HT-29 (cell line): ENCODE results near the gene LCMT1.

DNA sequence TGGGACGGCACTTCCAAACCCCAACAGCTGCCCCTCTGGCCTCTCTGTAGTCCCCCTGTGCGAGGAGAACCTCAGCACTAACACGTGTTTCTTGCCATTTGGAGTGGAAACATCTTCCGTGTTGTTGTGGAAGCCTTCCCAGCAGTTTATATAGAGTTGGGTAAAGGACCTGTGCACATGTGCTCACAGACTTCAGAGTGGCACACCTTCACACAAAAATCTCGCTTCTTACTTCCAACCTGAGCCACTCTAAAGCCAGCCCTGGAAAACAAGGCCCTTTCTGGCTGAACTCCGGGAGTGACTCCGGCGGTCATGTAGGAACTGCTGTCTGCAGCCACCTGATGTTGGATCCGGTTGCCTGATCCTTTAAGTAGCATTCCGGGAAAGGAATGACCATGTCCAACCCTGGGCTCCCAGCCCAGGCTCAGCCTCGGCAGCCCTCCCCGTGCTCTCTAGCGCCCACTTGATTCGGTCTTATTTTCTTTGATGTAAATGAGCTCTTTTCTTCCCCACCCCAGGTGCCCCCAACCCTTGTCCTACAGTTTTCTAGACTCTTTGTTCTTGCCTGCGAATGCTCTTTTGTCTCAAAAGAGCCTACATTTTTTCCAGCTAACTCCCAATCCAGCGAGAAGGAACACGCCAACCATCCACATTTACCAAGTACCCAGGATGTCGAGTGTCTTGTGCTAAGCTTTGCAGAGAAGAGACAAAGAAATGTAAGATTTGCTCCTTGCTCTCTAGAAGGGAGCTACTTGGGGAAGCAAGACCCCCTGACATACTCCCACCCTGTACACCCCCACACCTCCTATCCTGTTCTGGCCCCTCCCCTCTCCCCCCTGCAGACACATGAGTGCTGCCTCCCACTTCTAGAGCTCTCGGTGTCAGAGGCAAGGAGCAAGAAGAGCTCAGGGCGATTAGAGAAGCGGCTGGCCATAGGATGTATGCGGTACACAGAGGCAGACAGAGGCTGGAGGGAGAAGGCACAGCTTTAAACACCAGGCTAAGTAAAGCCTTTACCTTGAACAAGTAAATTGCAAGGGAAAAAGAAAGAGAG, 53.9 kb downstream of the COG7 start:
- RAMPAGE, long total RNA = no peak

DNA sequence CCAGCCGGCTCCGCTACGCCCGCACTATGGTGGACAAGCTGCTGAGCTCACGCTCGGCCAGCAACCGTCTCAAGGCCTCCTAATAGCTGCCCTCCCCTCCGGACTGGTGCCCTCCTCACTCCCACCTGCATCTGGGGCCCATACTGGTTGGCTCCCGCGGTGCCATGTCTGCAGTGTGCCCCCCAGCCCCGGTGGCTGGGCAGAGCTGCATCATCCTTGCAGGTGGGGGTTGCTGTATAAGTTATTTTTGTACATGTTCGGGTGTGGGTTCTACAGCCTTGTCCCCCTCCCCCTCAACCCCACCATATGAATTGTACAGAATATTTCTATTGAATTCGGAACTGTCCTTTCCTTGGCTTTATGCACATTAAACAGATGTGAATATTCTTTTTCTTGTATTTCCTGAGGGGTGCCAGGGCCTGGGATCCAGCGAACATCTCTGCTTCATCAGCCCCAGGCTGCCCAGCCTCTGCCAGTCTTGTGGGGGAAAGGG, 11.3 kb downstream of the PLK1 start:
- RAMPAGE, long total RNA = no peak

GRCh38 chr16:23758221-23758432, 3.3 kb downstream of the CHP2 start:
- RAMPAGE, long total RNA = no peak

DNA sequence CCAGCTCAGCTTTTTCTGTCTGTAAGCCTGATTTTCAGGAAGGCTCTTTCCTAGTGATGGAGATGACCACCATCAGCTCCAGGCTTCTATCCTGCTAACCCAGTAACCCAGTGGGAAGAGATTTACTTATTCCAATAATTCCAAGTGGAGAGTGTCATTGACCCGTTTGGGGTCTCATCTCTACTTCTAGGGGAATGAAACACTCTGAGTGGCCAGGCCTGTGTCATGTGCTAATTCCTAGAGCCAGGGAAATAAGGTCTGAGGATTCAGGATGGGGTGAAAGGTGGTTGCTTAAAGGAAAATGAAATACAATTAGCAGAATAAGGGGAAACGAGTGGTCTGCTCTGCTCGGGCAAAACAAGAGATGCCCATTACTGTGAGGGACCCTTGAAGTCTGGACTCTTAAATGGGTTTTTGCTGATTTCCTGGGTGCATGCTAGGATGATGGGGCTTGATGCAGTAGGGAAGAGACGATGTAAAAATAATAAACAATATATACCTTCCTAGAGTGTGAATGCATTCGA, 3.7 kb downstream of the CHP2 start:
- RAMPAGE, long total RNA = no peak

DNA sequence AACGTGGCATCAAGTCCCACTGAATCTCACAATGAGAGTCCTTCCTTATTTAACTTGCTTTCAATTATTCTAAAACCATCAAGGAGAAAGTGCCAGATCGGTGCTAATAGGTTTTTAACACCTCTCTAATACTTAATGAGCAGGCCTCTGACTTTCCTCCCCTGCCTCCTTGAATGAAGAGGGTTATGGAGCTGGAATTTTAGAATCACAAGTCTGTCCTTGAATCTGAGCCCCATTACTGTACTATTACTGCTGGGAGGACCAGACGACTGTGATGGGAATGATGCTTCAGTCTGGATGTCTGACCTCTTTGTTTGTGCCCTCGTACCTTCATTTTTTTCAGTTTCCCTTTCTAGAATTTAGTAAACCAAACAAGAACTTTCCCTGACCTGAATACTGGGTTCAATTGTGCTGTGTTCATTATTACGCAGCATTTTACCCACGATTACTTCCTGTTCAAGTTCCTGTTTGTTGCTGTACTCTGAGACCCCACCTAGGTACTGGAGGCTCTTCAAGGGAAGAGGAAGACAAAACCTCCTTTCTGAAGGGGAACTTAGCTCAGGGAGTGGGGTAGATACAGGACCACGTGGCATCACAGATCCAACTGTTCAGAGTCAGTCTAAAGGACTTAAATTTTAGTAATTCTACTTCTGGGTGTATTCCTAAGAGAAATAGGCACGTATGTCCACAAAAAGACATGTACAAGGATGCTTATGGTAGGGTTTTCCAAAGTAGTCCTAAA, 9.3 kb upstream of the PRKCB start:
- RAMPAGE, long total RNA = no peak

DNA sequence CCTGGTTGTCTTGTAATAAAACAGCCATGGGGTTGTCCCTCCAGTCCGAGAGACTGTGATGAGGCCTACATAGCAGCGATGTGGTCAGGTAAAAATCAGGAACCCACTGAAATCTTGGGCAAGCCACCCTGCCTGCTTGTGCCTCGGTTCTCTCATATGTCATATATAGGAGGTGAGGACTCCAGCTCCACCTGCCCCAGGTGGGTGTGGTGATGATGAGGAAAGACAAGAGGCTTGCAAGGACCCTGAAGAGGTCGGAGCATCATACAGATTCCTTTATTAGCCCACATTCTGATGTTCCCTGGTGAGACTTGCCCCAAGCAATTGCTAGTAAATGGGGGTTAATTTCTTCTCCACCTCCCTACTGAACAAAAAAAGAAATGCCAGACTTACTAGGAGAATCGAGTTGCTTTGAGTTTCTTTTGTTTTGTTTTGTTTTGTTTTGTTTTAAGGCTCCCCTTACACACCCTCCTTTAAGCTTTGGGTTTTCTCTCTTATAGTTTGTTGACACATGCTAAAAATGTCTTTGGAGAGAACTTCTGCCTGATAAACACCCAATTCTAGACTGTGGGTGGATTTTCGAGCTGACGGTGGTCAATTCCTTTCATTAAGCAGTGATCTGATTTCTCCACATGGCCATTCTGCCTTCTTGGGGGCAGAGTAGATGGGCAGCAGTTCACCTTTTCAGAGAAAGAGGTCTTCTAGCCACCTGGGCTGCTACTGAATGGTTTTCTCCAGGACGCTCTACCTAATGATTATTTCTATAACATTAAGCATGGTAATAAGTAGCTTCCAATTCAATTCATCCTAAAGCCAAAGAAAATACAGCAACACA, 37.1 kb upstream of the CACNG3 start:
- RAMPAGE, long total RNA = no peak

DNA sequence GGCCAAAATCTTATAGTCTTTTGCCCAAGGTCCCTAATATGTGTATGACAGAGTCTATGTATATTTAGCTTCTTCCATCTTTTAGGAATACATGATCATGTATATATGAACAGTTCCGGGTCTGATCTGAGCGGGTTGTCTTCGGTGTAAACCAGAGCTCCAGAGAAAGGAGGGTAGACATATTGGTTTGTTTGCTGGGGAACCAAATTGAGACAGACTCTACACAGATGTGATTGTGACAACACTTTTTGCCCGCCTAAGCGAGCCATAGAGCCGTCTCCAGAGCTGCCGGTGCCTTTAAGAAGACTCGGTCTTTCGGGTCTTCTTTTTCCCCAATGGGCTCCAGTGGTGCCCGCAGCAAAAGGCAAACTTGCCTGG, 836 bp upstream of the CACNG3 start:
- RAMPAGE, long total RNA = no peak

- RAMPAGE, long total RNA = no peak
These were observed 30.1 kb downstream of the RBBP6 start for GRCh38 chr16:24569113-24570177.

DNA sequence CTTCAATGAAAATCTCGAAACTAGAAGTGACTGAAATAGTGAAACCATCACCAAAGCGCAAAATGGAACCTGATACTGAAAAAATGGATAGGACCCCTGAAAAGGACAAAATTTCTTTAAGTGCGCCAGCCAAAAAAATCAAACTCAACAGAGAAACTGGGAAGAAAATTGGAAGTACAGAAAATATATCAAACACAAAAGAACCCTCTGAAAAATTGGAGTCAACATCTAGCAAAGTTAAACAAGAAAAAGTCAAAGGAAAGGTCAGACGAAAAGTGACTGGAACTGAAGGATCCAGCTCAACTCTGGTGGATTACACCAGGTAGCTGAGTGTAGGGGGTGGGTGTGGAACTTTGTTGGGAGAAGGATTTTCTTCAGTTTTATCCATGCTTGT, 30.8 kb downstream of the RBBP6 start:
- RAMPAGE, long total RNA = no peak

DNA sequence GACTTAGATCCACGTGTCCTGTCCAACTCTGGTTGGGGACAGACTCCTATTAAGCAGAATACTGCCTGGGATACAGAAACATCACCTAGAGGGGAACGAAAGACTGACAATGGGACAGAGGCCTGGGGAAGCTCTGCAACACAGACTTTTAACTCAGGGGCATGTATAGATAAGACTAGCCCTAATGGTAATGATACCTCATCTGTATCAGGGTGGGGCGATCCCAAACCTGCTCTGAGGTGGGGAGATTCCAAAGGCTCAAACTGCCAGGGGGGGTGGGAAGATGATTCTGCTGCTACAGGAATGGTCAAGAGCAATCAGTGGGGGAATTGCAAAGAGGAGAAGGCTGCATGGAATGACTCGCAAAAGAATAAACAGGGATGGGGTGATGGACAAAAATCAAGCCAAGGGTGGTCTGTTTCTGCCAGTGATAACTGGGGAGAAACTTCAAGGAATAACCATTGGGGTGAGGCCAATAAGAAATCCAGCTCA, 54.9 kb upstream of the SLC5A11 start:
- RAMPAGE, long total RNA = no peak

GRCh38 chr16:24802129-24803112, 43.3 kb upstream of the SLC5A11 start:
- RAMPAGE, long total RNA = no peak

DNA sequence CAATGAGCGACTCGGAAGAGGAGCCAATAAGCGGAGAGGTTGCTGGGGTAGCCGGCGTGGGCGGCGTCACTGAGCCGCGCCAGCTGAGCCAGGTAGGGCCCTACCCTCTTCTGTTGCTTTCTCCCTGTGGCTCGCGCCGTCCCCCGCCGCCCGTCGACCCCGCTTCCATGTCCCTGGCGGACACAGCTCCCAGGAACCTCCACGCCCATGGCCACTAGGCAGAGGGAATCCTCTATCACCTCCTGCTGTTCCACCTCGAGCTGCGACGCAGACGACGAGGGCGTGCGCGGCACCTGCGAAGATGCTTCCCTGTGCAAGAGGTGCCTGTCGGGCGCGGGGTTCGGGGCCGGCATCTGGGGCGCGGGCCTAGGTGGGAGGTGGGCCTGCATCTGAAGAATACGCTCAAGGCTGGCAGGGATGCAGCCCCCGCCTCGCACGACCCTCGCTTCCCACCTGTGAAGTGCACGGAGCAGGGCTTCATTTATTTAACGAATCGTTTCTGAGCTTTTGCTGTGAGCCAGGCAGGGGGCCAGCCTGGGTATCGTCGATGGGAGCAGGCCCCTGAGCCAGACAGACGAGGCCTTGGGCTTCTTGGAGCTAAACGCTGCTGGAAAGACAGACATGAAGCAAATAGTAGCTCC, at the start of gene LCMT1:
Gene LCMT1 (plus strand): TSS at position 66 of the 641 bp plus-strand sequence.
- RAMPAGE, long total RNA = start-site peak on the plus strand centred at position 79 of the sequence, 69 bp wide, 33 and 32 reads in 2 replicates

DNA sequence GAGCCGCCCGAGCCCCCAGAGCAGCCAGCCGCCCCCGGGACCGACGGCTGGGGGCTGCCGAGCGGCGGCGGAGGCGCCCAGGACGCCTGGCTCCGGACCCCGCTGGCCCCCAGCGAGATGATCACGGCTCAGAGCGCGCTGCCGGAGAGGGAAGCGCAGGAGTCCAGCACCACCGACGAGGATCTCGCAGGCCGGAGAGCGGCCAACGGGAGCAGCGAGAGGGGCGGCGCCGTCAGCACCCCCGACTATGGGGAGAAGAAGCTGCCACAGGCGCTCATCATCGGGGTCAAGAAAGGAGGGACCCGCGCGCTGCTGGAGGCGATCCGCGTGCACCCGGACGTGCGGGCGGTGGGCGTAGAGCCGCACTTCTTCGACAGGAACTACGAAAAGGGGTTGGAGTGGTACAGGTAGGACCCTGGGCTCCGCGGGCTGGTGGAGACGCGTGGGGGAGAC, 1.0 kb downstream of the HS3ST4 start:
- RAMPAGE, long total RNA = no peak

- RAMPAGE, long total RNA = no peak
These were observed 25.5 kb downstream of the NSMCE1 start for GRCh38 chr16:27242802-27243748.

- RAMPAGE, long total RNA = no peak
These were observed 3.1 kb upstream of the NSMCE1 start for GRCh38 chr16:27271722-27272048.

GRCh38 chr16:27285800-27286798, 17.5 kb upstream of the NSMCE1 start:
- RAMPAGE, long total RNA = no peak

DNA sequence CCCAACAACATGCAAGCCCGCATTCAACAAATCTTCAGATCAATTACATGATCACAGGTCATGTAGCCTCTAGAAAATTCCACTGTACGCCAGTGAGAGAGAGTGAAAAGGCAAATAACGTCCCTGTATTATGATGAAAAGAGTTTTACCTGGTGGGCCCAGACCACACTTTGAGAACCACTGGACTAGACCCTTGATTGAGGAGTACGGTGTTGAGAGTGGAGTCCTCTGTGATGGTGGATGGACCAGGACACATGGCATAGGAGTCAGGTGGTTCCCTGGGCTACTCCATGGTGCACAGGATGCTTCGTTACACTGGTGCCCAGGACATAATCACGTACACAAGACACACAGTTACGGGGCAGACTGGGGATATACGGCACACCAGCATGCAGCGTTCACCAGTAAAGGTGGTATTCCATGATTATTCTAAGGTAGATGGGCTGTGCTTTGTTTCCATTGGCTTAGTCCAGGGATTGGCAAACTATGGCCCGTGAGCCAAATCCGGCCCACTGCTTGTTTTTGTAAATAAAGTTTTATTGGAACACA, 29.1 kb downstream of the IL4R start:
- RAMPAGE, long total RNA = no peak

- RAMPAGE, long total RNA = no peak
These were observed 34.3 kb downstream of the IL4R start for GRCh38 chr16:27347902-27348612.

DNA sequence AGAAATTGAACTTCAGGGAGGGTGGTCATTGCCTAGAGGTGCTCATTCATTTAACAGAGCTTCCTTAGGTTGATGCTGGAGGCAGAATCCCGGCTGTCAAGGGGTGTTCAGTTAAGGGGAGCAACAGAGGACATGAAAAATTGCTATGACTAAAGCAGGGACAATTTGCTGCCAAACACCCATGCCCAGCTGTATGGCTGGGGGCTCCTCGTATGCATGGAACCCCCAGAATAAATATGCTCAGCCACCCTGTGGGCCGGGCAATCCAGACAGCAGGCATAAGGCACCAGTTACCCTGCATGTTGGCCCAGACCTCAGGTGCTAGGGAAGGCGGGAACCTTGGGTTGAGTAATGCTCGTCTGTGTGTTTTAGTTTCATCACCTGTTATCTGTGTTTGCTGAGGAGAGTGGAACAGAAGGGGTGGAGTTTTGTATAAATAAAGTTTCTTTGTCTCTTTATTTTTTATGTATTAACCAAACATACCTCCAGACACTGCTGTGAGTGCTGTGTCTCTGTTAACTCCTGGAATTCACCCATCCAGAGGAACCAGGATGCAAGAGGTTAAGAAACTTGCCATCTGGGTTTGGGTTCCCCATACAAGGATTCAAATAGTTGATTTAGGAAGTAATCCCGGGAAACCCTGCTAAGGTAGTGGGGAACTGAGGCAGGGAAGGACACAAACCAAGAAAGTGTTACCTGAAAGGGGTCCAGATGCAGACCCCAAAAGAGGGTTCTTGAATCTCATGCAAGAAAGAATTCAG, 37.5 kb upstream of the IL21R start:
- RAMPAGE, long total RNA = no peak

DNA sequence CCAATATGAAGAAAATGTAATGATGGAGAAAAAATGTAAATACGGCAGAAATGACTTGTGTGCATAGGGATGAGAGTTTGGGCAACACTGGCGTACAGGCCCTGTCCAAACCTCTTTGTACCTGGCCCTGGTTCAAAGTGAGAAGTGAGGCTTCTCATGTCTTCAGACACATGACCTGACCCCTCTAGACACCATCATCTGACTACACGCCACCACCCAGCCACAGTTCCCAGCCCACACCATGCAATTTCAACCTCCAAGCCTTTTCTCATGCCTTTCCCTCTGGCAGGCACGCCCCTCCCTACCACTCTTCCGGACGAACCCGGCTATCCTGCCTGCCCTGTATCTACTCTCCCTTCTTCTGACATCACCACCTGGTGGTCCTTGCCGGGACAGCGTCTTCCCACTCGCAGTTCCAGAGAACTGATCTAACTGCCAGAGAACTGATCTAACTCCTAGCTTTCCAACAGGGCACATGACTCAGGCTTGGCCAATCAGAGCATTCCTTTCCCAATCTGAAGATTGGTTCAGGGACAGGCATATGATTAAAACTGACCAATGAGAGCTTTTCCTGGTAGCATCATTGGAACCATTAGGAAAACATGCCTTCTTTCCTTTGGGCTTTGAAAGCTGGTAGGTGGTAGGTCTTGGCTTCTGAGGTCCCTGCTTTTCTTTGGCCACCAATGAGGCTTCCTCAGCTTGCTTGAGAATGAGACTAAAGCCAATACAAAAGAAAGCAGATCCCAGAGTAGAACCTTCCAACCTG, 27.0 kb upstream of the IL21R start:
- RAMPAGE, long total RNA = no peak